ENCODE measurements around a stretch of chr9.

GRCh38 chr9:72349359-72349778 lies 15.6 kb downstream of the ZFAND5 start:
- RRBS, 2 experiments = no CpG with 5 or more reads among the region's 2 CpGs

DNA sequence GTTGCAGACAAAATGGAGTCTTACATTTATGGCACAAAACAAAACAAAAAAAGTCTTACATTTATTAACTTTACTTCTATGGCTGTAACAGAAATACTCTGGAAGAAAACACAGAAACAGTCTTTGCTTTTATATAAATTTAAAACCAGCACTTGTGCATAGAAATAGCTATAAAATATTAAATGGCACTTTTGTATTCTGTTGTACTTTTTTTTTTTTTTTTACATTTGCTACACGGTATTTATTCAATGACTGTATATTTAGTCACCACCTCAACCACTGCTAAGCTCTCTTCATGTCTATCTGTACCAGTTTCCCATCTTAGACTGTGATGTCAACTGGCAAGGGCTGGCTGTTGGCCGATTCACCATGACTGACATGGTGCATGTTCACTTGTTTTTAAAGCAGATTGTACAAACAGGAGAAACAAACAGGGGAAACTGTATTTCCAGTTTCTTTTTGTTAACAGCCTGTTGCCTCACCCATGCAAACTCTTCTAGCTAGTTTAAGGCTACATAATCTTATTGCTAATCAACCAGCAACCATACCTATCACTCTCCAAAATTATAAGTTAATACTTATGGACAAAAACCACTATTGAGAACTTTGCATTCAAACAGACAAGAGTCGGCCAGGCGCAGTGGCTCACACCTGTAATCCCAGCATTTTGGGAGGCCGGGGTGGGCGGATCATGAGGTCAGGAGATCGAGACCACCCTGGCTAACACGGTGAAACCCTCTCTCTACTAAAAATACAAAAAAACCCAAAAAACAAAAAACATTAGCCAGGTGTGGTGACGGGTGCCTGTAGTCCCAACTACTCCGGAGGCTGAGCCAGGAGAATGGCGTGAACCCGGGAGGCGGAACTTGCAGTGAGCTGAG lies 13.4 kb downstream of the ZFAND5 start:
- RRBS, 2 experiments = no CpG with 5 or more reads among the region's 13 CpGs

DNA sequence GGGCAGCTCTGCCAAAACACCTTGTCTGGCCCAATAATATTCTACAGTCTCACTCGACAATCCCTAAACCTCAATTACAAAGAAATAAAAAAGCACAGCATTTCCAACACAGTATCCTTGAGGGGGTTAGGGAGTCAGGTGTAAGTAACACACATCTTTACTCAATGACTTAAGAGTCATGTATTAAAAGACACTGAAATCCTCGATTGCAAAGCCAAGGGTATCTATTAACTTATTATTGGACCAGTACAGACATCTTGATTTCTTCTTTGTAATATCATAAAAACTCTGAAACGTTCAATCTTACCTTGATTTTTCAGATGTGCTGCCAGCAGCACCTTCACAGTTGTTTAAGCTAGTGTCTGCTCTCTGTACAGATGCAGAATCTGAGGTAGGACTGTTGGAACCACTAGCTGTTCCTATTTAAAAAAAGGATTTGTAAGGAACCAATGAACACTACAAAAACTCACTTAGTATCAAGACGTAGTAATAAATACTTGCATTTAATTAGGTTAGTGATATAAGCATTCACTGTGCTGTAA lies 5.1 kb downstream of the ZFAND5 start:
- RRBS, 2 experiments = no CpG with 5 or more reads among the region's 4 CpGs

DNA sequence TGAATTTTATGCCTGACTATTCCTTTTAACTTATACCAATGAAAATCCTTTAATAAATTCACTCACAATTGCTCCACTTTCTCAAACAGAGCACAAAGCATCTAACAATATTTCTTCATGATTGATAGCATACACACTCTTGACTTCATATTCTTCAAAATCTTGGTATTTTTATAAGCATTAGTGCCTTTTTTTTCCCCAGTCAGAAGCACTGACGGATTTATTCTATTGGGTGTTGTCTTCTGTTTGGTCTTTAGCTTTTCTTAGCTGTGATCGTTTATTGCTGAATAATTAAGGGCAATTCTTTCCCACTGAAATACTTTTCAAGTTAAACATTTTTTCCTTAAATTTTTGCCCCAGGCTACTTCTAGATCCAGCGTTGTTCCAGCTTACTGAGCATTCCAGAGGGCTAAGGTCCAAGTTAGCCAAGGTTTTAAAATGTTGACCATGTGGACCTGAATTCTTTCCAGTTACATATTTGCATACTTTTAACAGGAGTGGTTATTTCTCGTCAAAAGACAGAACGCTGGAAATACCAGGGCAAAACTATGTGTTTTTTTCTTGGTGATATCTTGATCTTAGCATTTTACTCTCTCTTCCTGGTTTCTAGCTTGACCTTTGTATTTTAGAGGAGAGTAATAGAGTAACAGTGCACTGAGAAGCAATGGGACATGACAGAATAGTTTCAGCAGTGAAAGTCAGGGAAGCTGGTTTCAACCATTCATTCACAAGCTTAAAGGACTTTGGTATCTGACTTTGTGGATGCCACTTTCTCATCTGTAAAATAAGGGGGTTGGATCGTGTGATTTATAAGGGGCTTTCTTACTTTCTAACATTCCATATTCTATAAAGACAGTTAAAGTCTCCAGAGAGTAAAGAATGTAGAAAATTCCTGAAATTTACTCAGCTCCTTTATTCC lies 32.8 kb downstream of the TMC1 start:
- RRBS, 2 experiments = no CpG with 5 or more reads among the region's 6 CpGs

DNA sequence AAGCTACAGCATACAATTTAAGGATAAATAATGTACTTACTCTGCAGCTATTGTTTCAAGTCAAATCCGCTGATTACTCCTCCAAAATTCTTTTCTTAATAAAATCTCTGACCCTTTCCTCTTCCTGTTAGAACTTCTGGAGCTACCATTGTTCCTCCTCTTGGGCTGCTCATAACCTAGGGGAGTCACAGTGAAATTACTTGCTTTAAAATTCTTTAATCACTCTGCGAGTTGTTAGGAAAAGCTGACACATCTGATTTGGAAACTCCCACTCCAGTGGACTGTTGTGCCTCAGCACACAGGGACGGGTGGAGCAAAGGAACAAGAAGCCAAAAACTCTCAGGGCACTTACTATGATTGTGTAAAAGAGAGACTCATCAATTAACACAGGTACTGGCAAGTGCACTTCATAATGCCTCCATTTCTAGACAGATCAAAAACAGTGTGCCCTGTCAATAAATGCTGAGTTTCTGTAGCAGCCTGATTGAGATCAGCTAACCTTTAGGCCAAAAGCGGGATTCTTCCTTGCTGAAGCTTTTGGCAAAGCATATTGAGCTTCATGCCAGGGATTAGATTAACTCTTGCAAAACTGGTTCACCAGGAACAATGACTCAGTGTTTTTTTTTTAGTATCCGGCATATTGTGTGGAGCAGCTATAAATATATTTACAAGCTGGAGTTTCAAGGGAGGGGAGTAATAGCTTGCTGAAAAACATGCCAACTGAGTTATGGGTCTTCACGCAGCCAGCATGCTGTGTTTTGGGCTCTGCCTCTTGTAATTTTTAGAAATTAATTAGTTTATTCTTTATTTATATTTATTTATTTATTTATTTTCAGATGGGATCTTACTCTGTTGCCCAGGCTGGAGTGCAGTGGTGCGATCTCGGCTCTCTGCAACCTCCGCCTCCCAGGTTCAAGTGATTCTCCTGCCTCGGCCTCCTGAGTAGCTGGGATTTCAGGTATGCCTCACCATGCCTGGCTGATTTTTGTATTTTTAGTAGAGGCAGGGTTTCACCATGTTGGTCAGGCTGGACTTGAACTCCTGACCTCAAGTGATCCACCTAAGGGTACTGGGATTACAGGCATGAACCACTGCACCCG lies 56.0 kb downstream of the TMC1 start:
- RRBS, 2 experiments = no CpG with 5 or more reads among the region's 11 CpGs

DNA sequence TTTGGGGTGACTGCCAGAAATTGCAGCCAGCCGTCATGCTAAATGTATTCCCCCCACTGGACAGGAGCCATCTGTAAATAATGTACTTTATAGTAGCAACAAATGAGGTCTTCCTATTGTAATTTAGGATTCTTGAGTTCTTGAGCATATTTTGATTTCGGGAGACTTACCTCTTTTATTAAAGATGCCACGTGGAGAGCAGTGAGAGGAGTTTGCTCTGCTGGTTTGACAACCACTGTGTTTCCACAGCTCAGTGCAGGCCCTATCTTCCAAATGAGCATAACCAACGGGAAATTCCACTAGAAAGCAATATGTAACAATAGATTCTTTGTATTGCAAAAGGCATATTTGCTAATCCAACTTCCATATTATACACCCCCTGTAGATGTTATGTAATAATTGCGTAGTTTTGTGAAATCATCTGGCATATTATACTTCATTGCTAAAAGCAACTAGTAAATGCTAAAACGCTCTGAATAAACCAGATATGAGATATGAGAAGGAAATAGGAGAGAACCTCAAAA lies 27.5 kb downstream of the ALDH1A1 start:
- RRBS, 2 experiments = no CpG with 5 or more reads among the region's 6 CpGs

GRCh38 chr9:73167903-73168915 lies 16.5 kb downstream of the ANXA1 start:
- RRBS, 2 experiments = no CpG with 5 or more reads among the region's 5 CpGs

GRCh38 chr9:73366605-73367096 lies 215.0 kb downstream of the ANXA1 start:
- RRBS, 2 experiments = no CpG with 5 or more reads among the region's 4 CpGs

- RRBS, 2 experiments = no CpG with 5 or more reads among the region's 1 CpG
These were observed 604.0 kb upstream of the RORB start for GRCh38 chr9:73893123-73893596.

GRCh38 chr9:74424525-74424724 lies 72.7 kb upstream of the RORB start:
- RRBS, 2 experiments = no CpG with 5 or more reads among the region's 13 CpGs

DNA sequence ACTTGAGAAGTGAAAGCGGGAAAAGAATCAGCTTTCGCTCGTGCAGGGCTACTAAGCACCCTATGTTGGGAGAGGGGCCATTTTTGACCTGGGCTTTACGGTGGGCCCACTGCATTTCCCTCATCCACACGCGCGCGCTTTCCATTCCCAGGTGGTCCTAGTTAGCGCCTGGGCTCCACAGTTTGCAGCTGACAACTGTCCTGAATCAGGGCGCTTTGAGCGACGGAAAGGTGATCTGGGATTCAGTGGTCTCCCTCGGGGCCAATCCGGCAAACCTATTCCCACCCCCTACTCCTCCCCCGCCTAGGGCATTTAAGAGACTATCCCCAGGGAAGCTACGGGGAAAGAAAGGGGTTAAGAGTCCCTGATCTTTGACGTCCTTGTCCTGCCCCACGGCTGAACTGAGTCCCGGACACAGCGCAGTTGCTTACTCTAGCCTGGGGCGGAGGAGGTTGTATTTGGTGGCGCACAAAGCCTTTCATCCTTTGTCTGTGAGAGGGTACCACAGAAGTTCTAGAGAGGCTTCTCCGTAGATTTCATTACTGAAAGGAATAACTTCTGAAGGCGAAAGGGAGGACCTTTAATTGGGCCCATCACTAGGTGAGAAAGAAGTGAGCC lies 3.4 kb downstream of the RORB start:
- RRBS, 2 experiments = no CpG with 5 or more reads among the region's 24 CpGs

DNA sequence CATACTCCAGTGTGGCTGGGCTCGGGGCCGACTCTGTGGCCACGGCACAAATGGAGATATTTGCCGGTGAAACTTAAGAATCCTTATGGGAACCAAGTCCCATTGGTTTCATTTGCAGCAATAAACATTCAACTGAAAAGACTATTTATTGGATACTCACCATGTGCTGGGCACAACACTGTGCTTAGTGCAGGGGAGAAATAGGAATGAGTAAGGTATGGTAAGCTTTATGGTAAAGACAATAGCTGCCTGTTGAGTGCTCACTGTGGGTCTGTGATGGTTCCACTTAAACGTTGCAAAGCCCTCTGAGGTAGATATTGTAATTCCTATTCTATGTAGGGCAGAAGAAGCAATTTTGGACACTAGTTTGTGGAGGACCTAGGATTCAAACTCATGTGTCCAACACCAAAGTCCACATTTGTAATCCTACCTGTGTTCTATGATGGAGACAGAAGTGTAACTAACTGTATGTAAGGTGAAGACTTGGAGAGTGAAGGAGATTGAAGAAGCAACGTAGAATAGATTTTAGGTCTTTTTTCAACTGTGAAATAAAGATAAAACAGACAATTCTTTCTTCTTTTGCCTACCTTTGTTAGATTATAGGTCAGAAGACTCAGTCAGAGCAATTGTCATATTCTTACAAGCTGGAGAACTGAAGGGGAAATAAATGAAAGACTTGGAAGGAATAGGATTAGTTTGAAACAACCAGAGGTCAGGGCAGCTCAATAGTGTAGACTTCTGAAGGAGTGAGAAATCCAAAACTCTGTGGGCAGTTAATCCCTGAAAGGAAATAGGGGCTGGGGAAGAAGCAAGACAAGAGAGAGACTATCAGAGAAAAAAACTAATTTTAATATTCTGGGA lies 69.4 kb downstream of the PCSK5 start:
- RRBS, 2 experiments = no CpG with 5 or more reads among the region's 6 CpGs

GRCh38 chr9:76215967-76216381 lies 178.3 kb downstream of the RFK start:
- RRBS, 2 experiments = no CpG with 5 or more reads among the region's 4 CpGs

DNA sequence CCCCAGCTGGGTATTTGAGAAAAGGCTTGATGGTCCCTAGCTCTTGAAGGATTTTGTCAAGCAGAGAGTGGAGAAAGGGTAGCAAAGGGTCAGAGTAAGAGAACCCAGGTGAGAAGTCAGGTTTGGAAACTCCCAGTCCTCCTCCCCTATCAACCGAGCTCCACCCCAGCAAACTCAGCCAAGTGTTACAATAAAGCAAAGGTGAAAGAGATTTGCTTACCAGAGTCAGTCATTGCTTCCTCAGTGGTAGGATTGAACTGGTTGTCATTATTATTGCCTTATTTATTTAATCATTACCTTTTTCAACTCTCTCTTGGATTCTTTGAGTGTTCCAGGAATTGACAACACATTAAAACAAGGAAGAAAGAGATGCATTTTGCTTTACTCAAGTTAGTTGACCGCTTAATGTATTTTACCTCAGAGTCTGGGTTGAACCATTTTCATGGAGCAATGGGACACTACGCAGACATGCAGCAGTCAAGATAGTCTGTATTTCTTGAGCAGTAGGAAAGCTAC lies 80.4 kb downstream of the RFK start:
- RRBS, 2 experiments = no CpG with 5 or more reads among the region's 3 CpGs

DNA sequence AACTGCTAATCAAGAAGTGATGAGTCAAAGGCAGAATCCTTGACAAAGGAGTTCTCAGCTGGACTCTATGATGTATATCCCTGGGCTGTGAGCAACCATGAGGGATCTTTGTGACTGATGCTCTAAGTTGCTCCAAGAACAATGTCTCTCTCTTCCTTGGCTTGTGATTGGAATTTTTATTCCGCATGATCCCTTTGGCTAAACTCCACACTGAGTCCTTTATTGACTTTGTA lies 20.8 kb downstream of the RFK start:
- RRBS, 2 experiments = no CpG with 5 or more reads among the region's 1 CpG

DNA sequence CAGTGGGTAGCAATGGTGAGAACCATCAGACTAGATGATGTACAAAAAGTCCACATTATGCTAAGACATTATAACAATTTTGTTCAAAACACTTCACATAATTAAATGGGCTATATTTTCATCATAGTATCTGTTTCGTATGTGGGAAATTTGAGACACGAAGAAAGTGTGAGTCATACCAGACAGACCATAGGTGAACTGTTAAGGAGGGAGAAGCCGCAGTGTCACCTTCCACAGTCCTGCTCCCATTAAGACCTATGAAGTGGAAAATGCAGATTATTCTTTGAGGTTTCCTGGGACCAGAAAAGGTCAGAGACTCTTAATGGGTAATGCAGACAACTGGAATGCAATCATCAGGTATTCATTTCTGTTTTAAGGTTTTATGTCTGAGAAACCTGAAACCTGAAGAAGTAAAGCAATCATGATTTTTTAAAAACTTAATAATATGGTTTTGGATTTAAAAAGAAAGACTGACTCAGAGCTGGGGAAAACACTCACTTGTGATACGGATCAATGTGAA lies 17.4 kb upstream of the GCNT1 start:
- RRBS, 2 experiments = no CpG with 5 or more reads among the region's 4 CpGs

DNA sequence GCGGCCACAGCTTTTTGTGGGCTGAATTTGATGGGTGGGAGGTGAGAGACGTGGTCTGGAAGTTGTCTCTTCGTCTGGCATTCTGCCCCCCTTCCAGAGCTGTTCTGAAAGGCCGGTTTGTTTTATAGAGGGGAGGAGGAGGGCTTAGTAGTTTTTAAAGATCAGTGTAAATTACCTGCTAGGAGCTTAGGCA lies 1.3 kb downstream of the GCNT1 start:
- RRBS, 2 experiments = no CpG with 5 or more reads among the region's 4 CpGs

GRCh38 chr9:76542317-76542861 lies 83.4 kb downstream of the GCNT1 start:
- RRBS, 2 experiments = no CpG with 5 or more reads among the region's 5 CpGs

GRCh38 chr9:76571165-76571682 lies 112.2 kb downstream of the GCNT1 start:
- RRBS, 2 experiments = no CpG with 5 or more reads among the region's 3 CpGs

All from Panc1 (cell line).